ENCODE data around the genes KRTAP5-5, CTSD and CD81.

- PRO-cap: no peak
Measured at GRCh38 chr11:1349934-1350864, 39.5 kb upstream of the BRSK2 start.

- PRO-cap: no peak
Measured at GRCh38 chr11:1471292-1471827, 15.2 kb downstream of the MOB2 start.

DNA sequence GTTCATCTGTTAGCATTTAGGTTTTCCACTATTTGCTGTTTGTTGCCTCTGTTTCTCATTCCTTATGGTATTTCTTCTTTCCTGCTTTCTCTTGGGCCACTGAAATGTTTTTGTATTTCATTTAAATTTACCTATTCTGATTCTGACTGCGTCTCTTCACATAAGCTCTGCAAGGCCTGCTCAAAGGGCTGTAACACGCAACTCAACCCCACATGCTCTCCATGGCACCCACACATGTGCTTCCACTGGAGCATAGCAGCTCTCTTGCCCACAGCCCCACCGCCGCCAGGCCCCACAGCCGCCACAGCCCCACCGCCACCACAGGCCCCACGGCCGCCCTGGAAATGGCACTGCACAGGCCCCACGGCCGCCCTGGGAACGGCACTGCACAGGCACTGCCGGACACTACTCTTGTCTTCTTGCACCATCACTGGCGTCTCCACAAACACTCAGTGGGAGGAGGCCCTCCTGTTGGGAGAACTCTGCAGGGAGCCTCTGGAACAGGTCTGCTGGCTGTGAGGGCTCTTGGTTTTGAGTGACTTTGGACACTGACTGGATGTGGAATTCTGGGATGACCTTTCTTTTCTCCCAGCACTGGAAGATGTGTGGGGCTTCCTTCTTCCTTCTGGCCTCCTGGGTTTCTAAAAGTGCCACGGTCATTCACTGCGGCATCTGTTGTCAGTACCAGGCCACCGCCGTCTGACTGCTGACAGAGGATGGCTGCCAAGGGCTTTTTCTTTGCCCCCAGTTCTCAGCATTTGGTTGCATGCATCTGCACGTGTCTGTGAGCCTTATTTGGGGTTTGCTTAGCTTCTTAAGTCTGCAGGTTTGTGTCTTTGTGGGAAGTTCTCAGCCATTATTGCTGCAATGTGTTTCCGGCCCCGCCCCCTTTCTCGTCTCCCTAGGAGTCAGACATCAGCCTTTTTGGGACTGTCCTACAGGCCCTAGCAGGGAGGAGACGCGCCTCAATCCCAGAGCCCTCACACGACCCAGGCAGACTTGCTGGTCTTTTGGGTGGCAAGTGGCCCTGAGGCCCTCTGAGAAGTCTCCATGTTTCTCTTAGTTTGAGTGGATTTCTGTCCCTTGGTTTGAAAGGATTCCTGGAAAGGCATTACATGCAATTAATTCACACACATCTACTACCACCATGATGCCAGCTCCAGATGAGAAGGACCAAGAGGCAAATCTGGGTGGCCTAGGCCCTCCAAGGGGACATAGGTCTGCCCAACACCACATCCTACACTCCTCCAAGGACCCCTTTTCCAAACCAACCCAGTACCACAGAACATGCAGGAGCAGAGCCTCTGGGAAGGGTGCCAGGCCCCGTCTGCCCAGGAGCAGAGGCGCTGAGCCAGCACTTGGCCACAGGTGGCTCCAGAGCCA is 8.2 kb downstream of the MOB2 start:
- PRO-cap: no peak

GRCh38 chr11:1481193-1482034 is 5.2 kb downstream of the MOB2 start:
- PRO-cap: no peak

DNA sequence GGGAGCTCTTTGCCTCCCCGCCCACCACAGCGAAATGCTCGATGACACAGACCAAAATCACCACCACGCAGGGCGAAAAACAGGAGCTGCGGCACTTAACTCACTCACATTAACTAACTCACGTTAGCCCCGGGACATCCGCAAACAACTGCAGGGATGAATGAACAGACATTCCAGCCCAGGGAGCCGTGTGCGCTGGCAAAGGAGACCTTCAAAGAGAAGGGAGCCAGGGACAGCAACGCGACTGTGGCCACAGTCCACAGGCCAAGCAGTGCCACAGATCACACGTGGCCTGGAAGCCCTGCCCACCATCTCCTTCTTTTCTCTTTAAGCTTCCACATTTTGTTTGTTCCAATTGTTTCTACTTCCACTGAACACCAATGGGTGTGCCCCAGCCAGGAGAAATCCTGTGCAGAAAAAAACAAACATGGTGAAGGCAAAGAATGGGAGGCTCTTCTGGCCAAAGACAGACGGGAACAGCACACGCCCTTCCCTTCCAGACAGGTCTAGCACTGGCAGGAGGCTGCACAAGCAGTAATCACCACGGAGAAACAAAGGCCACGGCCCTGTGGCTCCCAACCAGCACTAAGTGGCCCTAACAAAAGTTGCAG is 39.2 kb downstream of the DUSP8 start:
- PRO-cap: no peak

- PRO-cap: bidirectional peak, plus-strand start at chr11:1548563, minus-strand start at chr11:1548305
Measured at GRCh38 chr11:1547772-1549037, 23.9 kb downstream of the DUSP8 start.

GRCh38 chr11:1629480-1629999 is at the start of gene KRTAP5-5:
Gene KRTAP5-5 (plus strand): TSS chr11:1629775.
- PRO-cap: no peak

GRCh38 chr11:1740641-1741462 is 9.5 kb downstream of the IFITM10 start:
- PRO-cap: no peak

DNA sequence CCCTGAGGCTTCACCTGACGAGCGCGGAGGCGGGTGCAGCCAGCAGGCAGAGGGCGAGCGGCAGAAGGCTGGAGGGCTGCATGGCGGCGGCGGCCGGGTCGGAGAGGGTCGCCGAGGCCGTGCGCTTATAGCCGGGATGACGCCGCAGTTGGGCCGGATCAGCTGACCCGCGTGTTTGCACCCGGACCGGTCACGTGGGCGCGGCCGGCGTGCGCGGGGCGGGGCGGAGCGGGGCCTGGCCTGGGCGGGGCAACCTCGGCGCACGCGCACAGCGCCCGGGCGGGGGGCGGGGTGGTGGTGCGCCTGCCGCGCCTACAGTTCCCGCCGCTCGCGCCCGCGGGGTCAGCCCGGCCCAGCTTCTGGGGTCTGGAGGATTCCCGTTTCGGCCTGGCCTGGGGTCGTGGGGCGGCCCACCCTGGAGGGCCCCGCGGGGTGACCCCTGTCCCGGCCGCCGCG is at the start of gene CTSD:
Gene CTSD, minus strand, starts transcription at position 150 of the 456 bp plus-strand sequence.
- PRO-cap: bidirectional peak, plus-strand start at position 317 of the sequence, minus-strand start at position 150 of the sequence

- PRO-cap: unidirectional peak, minus-strand start at chr11:1832586
Measured at GRCh38 chr11:1832311-1832918, 2.4 kb upstream of the SYT8 start.

- PRO-cap: no peak
Measured at GRCh38 chr11:1839080-1839757, 438 bp downstream of the TNNI2 start.

DNA sequence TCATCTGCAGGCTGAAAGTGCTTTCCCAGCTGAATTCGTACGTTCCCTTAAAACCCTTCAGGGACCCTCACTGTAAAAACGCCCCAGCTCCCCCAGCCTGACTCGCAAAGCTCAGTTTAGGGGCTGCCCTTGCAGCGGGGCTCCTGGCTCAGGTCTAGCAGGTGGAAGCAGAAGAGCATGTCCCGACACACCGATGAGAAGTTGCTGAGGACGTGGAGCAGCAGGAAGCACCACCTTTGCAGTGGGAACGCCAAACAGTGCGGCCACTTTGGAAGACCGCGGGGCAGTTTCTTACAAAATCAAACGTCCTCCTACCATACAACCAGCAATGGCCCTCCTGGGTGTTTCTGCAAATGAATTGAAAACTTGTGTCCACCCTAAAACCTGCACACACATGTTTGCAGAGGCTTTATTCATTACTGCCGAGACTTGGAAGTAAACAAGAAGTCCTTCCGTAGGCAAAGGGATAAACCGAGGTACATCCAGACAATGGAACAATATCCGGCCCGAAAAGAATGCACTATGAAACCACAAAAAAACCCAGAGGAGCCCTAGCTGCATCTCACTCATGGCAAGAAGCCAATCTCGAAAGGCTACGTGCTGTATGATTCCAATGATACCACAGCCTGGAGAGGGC is 3.4 kb upstream of the MRPL23 start:
- PRO-cap: no peak

DNA sequence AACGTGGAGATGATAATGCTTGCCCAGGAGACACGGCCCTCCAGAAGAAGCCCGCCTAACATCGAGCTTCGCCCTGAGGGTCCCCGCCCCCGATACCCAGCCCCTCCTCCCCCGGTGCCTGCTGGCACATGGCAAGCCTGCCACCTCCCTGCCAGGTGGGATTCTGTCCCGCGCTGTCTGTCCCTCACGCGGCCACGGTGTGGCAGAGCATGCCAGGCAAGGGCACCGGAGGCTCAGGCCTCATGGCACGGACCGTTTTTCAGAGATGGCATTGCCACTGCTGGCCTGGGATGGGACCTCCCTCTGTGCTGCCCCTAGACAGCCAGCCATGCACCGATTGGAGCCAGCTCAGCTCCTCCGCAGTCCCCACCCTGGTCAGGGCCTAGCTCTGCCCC is 19.4 kb downstream of the MRPL23 start:
- PRO-cap: no peak

- PRO-cap: no peak
Measured at GRCh38 chr11:2100359-2100976, 38.7 kb downstream of the IGF2 start.

- PRO-cap: no peak
Measured at GRCh38 chr11:2156475-2156856, 4.5 kb downstream of the INS start.

DNA sequence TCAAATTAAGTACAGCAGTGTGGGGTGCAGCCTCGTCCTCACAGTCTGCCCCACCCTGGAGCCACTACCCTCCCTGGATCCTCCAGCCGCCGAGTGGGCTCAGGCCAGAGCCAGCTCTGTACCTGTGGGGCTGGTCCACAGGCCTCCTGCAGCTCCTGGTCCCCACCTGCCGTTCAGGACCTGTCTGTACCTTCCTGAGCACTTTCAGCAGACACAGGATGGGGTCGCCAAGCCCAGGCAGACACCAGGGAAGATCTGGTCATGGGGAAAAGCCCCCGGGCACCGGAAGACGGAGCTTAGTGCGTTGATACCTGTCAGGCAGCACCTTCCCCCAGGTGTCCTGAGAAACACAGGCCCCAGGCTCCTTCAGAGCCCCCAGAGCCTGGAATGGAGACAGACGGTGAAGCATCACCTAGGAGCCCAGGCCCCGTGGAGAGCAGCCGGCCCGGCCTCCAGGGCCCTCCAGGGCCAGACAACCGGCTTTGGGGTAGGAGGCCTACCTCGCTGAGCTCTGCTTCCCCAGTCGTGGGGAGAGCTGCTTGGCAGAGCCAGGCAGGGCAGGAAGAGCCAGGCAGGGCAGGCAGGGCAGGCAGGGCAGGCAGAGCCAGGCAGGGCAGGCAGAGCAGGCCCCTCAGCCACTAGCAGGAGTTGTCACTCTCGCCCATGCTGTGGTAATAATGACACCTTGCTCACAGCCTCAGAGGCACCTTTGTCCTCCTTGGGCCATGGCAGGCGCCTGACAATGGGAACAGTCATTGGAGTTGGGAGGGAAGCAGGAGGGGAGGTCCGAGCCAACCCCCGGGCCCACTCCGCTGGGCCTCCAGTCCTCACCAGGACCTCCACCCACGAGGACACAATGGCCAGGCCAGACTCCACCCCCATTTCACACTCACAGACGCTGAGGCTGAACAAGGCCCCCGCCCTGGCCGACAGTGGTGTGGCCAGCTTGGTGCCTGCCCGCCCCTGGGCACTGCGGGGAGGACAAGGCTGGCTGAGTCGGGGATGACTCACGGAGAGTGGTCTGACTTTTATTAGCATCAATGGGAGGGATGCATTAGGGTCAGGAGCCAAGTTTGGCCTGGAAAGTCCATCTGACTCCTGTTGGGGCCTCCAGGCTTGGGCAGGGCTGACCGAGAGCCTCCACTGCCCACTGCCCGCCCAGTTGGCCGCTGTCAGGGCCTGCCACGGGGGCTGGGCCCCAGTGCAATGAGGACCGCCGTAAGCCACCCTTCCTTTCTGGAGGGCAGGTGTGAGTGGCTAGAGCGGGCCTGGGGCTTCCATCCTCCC is 10.1 kb downstream of the TSPAN32 start:
- PRO-cap: no peak

- PRO-cap: no peak
Measured at GRCh38 chr11:2369645-2370343, 7.3 kb upstream of the CD81 start.

- PRO-cap: no peak
Measured at GRCh38 chr11:2374467-2374802, 2.7 kb upstream of the CD81 start.

DNA sequence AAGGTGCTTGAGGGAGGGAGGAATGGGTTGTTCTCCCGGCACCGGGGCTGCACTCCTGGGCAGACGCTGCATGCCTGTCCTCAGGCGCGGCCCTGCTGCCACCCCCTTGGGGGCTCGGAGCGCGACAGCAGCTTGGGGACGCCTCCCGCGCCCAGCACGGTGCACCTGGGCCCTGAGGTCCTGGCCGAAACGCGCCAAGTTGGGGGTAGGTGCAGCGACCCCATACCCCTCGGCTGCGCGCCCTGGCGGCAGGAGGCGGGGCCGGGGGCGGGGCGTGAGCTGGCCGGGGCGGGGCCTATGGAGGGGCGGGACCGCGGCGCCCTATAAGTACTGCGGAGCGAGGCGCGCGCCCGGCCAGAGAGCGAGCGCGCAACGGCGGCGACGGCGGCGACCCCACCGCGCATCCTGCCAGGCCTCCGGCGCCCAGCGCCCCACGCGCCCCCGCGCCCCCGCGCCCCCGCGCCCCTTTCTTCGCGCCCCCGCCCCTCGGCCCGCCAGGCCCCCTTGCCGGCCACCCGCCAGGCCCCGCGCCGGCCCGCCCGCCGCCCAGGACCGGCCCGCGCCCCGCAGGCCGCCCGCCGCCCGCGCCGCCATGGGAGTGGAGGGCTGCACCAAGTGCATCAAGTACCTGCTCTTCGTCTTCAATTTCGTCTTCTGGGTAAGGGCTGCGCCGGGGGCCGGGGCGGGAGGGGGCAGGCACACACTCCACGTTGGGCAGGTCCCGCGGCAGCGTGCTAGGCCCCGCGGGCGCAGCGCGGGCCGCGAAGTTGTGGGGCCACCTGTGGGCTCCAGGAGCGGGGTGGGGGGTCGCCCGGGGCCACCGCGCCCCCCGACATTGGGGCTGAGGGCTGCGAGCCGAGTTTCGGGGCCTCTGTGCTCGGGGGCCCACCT is at the start of gene CD81:
Gene CD81, plus strand, starts transcription at position 353 of the 891 bp plus-strand sequence.
- PRO-cap: bidirectional peak, plus-strand start at position 357 of the sequence, minus-strand start at position 244 of the sequence

- PRO-cap: no peak
Measured at GRCh38 chr11:2383691-2384343, 6.7 kb downstream of the CD81 start.

Data from WTC11 (cell line).